ENCODE results near the gene FAM178B.

DNA sequence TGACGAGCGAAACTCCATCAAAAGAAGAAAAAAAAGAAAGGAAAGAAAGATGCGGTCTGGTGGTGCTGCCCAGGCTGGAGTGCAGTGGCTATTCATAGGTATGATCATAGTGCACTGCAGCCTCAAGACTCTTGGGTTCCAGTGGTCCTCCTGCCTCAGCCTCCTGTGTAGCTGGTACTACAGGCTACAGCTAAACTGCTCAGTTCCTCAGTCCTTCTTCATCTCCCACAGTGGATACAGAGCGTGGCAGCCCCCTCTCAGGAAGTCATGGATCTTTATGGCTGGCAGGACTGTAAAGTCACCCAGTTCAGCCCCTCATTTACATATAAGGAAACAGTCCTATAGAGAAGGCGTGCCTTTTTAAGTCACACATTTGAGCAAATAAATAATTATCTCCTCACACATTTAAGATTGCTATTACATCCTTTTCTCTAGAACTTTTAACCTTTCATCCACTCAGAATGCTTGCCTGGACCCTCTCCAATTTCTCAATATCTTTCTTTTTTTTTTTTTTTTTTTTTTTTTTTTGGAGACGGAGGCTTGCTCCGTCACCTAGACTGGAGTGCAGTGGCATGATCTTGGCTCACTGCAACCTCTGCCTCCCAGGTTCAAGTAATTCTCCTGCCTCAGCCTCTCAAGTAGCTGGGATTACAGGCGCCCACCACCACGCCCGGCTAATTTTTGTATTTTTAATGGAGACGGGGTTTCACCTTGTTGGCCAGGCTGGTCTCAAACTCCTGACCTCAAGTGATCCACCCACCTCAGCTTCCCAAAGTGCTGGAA is 20.9 kb downstream of the TMEM127 start:
- RRBS = no CpG with 5 or more reads among the region's 11 CpGs

- RRBS = no CpG with 5 or more reads among the region's 13 CpGs
These were observed 5.3 kb downstream of the TMEM127 start for GRCh38 chr2:96260176-96261312.

- RRBS = no CpG with 5 or more reads among the region's 7 CpGs
These were observed 6.2 kb downstream of the SNRNP200 start for GRCh38 chr2:96299240-96299542.

DNA sequence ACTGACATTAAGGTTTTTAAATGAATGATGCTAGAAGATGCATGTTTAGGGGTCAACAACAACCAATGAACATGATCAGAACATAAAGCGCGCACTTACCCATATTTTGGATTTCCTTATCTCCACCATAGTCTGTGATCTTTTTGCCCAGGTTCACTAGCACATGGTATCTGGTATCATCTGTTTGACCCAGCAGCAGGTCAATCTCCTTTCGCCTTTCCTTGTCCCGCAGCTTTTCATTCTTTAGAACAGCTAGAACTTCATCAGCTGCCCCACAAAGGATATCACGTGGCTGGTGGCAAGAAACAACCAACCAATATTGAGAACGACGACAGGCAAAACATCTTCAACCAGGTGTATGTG is 3.9 kb downstream of the SNRNP200 start:
- RRBS = no CpG with 5 or more reads among the region's 7 CpGs

DNA sequence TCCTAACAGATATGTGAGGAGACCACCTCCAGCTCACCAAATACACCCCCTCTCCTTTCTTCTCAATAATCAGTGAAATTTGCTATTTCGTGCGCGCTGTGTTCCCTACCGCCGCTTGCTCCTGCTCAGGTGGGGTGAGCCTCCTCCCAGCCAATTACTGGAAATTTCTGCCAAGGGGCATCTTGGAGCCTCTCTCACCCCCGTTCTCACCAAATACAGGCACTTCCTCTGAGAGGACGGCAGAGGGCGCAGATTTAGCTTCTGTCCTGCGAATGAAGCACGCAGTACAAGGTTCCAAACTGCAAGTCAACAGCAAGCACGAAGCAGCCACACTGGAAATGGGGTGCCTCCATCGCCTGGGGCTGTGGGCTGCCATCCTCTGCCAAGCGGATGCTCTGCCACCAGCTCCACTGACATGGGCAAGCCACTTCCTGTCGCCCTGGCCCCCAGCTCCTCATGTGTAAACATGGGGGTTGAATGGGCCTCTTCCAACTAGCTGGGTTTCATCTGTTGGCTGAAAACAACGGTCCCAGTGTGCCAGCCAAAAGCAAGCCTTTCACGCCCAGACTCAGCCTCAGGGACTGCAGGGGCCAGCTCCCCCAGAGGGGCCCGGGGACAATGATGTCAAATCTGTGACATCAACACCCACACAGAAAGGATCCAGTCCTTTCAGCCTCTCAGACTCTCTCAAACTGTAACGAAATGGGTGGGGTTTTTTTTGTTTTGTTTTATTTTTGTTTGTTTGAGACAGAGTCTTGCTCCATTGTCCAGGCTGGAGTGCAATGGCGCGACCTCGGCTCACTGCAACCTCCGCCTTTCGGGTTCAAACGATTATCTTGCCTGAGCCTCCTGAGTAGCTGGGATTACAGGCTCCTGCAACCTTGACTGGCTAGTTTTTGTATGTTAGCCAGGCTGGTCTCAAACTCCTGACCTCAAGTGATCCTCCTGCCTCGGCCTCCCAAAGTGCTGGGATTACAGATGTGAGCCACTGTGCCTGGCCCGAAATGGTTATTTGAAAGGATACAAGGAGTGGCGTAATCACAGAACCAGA is 72.0 kb downstream of the NCAPH start:
- RRBS = no CpG with 5 or more reads among the region's 27 CpGs

GRCh38 chr2:96470357-96471083 is 34.6 kb downstream of the NEURL3 start:
- RRBS = no CpG with 5 or more reads among the region's 34 CpGs

- RRBS = no CpG with 5 or more reads among the region's 3 CpGs
These were observed 18.5 kb downstream of the NEURL3 start for GRCh38 chr2:96486690-96487117.

DNA sequence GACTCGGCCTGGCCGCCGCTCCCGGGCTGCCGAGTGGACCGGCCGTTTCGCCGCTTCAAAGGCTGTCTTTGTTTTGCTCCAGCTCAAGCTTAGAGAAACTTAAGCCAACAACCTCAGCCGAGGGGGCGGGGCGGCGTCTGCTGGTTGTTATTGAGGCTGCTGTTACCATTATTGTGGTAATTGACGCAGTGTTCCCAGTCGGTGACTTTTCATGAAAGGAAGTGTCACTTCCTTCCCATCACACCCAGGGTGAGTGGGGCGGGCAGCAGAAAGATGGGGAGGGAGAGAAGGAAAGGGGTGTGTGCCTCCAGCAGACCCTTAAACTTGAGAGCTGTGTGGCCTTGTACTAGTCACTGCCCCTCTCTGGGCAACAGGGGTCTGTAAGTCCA is 2.1 kb downstream of the ARID5A start:
- RRBS = no CpG with 5 or more reads among the region's 16 CpGs

DNA sequence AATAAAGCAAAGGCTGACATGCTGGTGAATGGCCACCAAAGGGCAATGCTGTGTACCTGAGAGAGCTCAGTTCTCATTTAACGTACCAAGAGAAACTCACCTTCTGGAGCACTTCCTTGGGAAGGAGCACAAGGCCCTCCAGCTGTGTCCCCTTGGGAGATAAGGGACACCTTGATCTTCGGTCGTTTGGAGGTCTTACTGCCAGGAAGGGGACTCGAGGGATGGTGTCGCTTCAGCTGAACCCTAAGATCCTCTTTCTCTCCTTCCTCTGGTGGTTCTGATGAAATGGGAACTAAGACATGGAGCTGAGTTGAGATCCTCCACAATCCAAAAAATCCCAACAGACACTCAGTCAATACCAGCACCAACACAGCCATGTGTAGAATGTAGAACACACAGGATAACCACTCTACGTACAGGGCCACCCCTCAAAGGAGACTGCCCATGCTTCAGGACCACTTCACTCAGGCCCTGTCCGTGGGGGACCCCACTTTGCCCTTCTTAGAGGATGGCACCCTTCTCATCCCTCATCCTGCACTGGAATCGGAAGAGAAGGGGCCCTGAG is 32.8 kb downstream of the KANSL3 start:
- RRBS = no CpG with 5 or more reads among the region's 8 CpGs

DNA sequence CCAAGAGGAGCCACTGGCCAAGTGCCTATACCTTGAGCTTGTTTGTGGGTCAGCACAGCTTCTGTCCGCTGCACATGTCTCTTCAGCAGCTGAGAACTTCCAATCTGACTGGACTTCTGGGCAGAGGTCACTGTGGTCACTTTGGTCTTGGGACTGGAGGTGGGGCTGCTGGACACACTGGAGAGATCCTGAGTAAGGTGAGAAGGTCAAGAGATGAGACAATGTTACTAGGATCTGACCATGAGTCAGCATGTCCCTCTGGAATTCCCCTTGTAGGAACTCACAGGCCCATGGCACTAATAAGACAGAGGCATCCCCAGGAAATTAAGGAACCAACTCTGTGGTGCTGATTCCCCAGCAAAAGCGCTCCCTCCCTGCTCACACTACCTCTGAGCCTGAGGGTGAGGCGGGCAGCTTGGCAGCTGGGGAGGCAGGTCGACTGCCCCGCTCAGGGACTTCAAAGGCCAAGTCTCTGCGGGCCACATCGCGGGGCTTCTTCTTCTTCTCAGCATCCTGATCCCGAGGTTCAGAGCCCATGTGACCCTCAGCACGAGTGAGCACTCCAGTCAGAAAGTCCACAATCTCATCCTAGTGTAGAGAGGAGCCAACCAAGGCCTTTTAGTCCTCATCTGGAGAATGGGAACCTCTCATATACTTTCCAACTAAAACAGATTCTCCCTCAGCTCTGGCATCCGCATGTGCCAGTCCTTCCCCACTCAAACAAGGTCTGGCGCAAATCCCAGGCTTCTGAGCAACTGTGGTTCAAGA is 29.5 kb downstream of the KANSL3 start:
- RRBS = no CpG with 5 or more reads among the region's 12 CpGs

DNA sequence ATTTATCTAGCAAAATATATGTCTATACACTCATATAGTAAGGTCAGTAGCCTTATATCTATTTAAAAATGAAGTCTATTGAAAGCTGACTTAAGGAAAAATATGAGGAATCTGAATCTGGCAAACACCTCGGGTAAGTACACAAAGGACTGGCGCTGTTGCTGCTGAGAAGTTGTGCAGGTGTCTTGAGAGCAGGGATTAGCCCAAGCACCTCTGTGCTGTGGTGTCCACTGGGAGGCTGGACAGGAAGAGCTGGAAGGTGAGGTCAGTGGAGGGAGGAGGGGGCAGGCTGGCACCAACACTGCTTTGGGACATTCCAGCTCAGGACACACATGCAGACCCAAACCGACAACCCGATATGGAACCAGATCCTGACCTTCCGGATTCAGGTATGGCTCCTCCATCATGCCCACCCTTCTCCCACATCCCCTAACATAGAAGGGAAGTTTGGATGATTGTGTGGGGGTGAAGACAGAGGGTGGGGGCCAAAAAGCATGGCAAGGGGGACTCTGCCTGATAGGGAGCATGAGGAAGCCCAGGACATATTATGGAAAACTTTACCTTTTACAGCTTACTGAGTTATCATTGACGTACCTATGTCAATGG is 20.7 kb downstream of the FER1L5 start:
- RRBS = no CpG with 5 or more reads among the region's 6 CpGs

DNA sequence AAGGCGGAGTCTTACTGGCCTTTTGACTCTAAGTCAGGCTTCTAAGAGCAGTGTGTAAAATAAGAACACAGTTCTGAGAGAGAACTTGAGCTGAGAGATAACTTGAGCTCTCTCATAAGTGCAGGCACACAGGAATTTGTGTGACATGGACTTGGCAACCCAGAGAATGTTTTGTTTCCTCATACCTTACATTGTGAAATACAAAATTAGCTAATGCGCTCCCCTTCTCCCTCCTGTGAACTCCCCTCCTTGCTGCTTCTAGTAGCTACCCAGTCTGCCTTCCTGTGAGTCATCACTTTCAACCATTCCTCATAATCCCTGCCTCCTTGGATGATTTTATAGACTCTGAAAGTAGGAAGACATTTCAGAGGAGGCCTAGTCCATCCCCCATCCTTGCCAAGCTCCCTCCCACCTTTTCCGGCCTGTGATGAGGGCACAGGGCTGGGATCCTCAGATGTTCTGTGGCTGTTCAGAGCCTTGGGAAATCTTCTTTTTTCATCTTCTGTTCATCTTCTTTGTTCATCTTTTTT is 22.6 kb downstream of the FER1L5 start:
- RRBS = no CpG with 5 or more reads among the region's 3 CpGs

DNA sequence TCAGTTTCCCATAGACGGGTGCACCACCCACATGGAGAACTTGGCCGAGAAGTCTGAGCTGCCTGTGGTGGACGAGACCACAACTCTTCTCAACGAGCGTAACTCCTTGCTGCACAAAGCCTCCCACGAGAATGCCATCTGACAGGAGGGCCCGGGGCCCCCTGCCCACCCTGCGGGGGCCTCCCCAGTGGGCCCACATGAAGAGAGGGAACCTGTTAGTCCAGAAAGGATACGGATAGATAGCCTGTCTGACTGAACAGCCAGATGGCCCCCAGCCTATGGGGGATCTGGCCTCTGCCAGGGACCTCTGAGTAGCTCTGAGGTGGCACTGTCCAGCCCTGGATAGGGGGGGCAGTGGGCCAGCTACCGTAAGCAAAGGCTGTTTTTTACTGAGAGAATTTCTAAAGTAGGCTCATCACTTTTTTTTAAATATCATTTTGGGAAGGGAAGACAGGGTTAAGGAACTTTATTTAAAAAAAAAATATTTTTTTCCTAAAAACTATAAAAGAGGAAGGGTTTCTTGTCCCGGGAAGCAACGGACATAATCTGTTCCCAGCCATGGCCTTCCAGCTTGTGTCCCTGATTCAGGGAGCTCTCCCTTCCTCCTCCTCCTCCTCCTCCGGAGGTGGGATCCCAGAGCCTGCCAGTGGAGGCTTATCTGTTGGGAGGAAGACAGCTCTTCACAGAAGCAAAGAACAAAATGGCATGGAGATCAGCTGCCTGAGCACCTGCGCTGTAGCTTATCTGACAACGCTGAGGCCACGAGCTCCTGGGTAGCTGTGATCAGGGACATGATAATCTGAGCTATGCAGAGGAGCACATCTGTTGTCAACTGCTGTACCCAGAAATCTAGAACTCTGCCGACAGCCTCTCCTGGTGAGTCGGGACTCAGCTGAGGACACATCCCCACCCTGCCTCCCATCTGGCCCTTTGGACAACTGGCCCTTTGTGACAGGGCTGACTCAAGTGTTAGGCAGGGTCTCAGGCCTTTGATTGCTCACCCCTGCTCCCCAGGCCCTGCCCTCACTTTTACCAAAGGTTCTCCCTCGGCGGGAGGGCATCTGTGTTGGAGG is 6.4 kb upstream of the CNNM3 start:
- RRBS = 65% methylated on average over 3 of the region's 20 CpGs

DNA sequence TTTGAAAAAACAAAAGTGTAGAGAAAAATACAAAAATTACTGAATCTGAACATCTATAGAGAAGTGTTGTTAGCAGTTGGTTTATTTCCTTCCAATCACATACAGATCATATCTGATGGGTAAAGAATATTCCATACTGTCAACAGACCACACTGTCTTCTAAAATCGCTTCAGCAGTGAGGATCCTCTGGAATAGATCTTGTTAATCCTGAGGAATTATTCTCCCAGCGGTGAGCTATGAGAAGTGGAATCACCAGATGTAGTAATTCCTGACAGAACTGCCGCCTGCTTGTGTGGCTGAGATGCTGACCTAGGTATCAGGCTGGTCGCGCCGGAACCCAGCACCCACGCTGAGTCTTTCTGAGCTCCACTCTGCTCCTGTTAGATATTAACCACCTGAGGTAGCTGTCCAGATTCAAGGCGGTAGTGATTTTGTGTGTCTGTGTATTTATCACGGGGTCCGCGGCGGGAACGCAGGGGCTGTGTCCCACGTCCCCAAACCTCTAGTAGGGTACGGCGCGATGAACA is 838 bp upstream of the CNNM3 start:
- RRBS = no CpG with 5 or more reads among the region's 17 CpGs

- RRBS = no CpG with 5 or more reads among the region's 28 CpGs
These were observed 4.5 kb upstream of the SEMA4C start for GRCh38 chr2:96873972-96875224.

- RRBS = no CpG with 5 or more reads among the region's 6 CpGs
These were observed 11.7 kb upstream of the SEMA4C start for GRCh38 chr2:96881469-96882024.

DNA sequence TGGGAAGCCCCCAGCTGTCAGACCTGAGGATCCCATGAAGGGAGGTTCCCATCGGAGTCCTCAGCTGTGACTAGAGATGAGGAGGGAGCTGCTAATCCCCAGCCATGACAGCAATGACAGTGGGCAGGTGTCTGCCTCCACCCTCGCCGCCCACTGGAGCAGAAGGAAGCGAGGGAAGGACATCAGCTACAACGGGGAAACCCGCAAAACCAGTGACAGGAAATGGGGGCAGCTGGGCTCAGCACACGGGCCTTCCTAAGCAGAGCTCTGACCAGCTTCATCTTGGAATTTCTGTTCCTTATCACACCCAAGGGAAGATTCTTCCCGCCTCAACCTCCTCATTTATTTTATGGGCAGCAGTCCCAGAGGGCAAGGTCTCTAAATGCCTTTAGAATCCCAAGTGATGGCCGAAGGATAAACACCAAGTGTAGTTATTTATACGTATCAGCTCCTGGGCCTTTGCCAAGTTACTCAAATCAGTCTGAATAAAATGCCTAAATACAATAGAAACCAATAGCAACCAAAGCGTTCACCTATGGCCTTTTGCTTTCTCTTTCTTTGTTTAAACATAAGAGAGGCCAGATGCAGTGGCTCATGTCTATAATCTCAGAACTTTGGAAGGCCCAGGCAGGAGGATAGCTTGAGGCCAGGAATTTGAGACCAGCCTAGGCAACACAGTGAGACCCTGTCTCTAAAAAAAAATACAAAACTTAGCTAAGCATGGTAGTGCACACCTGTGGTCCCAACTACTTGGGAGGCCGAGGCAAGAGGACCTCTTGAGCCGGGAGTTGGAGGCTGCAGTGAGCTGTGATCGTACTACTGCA is 32.0 kb downstream of the FAM178B start:
- RRBS = no CpG with 5 or more reads among the region's 14 CpGs

GRCh38 chr2:96986310-96986852 is at the start of gene FAM178B:
FAM178B (minus strand) TSS chr2:96986580.
- RRBS = 94% methylated on average over 6 of the region's 39 CpGs

GRCh38 chr2:97211394-97212485 is 98.8 kb downstream of the ANKRD36 start:
- RRBS = no CpG with 5 or more reads among the region's 10 CpGs

DNA sequence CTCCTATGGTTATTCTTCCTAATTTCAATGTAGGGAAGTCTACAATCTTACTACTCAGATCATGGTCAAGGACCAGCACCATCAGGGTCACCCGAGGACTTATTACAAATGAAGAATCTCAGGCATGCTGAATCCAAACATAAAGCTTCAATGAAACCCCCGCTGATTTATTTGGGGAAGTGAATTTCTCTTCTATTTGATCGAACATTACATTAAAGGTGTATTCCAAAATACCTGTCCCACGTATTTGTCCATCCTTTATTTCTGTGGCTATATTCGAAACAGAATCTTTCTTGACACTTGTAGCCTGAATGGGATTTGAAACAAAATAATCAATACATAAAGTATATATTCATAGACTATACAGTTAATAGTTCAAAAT is 48.0 kb downstream of the ANKRD36B start:
- RRBS = no CpG with 5 or more reads among the region's 5 CpGs